SJCRH30 (cell line): Measurements from ENCODE around the gene MAPK4.

GRCh38 chr18:48167810-48168257, 237.4 kb upstream of the SMAD2 start:
- RAMPAGE, long total RNA: no peak

GRCh38 chr18:48324630-48325156, 84.5 kb downstream of the ZBTB7C start:
- RAMPAGE, long total RNA: no peak

DNA sequence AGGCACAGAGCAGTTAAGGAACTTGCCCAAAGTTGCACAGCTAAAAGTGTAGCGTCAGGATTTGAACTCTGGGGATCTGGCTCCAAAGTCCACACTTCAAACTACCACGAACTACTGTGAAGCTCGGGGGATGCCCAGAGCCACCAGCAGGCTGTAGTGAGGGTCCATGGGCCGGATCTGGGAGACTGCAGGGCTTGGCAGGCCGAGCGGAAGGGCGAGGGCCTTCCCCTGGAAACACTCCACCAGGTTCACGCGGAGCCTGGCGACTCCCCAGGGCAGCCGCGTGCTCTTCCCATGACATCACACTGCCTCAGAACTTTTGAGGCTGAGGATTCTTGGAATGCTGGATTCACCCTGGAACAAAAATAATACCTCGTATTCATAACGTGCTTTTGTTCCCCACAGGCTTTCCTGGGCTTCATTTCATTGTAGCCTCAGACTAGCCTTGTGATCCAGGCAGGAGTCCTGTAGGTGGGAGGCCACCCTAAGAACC, 201.0 kb downstream of the SMAD7 start:
- RAMPAGE, long total RNA: no peak

DNA sequence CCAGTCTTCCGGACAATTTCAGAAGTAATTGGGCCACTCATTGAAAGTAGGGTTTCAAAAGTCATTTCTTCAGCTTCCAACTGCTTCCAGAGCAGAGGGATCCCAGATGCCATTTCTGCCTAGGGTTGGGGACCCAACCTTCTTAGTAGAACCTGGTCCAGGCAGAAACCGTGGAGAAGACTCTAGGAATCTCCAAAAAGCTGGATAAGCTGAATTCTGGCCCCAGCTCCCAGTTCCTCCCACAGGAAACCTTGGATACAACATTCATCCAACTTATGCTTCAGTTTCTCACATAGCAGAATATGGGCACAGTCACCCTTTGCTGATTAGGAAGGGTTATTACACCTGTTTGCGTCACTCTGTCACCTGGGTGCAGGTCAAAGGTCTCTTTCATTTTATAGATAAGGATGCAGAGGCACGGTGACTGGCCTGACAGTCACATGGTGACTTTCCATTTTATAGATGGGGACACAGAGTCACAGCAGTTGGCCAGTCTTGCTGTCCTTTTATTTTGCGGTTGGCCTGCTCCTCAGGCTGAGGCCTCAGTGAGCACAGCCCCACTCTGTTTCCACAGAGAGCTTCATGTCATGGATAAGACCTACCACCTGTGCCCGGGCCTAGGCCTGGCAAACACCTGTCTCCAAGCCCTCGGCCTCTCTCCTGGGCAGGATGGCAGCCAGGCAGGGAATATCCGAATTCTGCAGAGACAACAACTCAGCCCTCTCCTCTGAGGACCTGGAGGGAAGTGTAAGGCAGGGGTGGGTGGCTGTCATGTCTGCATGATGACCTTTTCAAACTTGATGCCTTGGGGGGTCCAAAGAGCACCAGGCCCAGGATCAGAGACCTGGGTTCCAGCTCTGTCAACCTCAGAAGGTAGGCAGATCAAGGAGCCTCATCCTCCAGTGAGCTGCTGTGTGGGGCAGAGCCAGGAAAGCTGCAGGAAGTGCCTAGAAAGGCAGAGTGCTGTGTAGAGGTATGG, 148.8 kb downstream of the SMAD7 start:
- RAMPAGE, long total RNA: no peak

DNA sequence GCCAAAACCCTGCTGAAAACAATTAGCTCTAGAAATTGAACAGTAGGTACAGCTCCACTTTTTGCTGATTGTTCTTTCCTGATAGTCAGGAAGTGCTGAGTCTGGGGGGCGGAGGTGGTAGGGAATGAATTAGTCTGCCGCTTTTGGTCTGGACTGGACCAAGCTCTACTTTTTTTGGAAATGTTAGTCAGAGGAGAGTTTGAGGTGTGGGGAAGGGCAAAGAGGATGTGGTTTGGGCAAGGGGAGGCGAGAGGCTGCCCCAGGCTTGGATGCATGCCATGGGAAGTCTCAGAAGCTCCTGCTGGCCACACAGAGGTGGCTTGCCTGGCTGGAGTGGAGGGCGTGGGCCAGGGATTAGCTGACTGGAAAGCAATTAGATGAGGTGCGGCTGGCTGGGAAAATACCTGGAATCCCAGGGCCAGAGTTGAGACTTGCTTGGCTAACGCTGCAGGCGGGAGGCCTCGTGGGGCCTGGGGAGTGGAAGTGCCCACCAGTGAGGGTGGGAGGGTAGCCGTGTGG, 117.9 kb downstream of the SMAD7 start:
- RAMPAGE, long total RNA: no peak

GRCh38 chr18:48922519-48923322, 28.0 kb downstream of the SMAD7 start:
- RAMPAGE, long total RNA: no peak

GRCh38 chr18:48929543-48930988, 20.7 kb downstream of the SMAD7 start:
- RAMPAGE, long total RNA: no peak

DNA sequence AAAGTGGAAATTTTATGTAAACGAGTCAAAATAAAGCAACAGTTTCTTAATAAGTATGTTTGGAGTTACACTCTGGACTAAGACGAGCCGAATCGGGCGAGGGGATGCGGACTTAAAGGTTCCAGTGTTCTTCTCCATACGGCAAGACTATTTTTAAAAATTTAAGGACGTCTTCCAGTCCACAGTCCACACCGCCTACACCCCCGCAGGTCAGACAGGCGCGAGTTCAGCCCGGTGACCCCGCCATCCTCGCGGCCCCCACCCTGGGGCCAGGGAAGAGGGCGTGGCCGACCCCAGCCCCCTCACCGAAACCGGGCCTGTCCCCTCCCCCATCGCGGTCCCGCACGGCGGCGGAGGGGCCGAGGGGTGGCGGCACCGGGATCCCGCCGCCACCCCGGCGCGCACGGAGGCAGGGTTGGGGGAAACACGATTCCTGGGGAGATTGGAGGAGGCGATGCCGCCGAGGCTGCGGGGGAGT, 24.4 kb upstream of the SMAD7 start:
- RAMPAGE, long total RNA: no peak

DNA sequence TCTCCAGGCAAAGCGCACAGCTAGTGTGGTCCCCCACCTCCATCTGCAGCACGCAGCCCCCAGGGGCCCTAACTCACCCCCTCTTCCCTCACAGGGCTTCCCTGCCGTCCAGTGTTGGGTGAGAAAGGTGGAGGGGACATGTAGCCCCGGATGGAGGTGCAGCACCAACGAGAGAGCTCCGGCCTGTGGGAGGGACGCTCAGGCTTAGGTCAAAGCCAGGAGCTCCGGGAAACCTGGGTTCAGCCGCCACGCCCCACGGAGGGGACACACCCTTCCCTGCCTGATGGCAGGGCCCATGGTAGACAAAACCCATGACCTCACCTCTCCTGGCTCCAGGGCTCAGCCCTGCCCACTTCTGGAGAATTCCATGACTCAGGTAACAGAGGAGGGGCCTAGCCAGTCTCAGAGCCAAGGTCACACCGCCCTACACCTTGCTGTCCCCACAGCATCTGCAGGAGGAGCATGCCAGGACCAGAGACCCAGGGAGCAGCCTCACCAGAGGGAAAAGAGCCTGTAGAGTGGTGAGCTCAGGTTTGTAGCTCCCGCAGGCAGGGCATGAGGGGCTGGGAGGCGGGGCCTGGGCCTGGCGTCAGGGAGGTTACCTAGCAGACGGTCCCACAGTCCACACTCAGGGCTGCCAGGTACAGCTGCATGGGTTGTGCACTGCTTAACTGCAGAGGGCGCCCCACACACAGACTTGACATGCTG, 70.7 kb upstream of the SMAD7 start:
- RAMPAGE, long total RNA: no peak

GRCh38 chr18:49486580-49486904, 492 bp downstream of the C18orf32 start:
- RAMPAGE, long total RNA: no peak

DNA sequence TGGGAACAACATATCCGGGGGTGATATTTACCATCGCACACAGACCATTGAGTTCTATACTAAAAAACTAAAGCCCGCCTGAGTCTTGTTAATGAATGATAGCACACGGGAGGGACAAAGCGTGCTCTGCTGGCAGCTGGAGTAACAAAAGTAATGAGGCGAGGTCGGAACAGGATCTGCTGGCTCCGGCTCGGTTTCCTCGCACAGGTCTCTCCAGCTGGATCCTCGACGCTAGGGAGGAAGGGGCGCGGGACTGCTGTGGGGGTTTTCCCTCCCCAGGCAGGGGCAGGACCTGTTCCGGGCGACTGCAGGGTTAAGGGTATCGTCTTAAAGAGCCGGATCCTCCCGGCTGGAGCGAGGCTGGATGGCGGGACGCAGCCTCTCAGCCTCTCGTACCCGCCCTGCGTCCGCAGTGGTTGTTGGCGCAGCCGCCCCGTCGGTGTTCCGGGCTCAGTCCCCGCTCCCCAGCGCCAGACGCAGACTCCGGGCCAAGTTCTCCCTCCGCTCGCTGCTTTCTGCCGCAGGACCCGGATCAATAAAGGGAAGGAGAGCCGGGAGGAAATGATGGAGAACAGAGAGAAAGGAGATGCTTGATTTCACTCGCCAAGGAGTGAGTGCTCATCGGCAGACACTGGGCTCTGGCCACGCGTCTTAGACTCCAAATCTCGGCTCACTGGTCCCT, 1.2 kb upstream of the LIPG start:
- RAMPAGE, long total RNA: no peak

GRCh38 chr18:49591461-49592260, 29.8 kb downstream of the LIPG start:
- RAMPAGE, long total RNA: no peak

GRCh38 chr18:49630061-49630799, 68.4 kb downstream of the LIPG start:
- RAMPAGE, long total RNA: no peak

- RAMPAGE, long total RNA: no peak
These were observed 107.0 kb downstream of the LIPG start for GRCh38 chr18:49668819-49669383.

GRCh38 chr18:49810950-49811989, 2.1 kb downstream of the ACAA2 start:
- RAMPAGE, long total RNA: no peak

DNA sequence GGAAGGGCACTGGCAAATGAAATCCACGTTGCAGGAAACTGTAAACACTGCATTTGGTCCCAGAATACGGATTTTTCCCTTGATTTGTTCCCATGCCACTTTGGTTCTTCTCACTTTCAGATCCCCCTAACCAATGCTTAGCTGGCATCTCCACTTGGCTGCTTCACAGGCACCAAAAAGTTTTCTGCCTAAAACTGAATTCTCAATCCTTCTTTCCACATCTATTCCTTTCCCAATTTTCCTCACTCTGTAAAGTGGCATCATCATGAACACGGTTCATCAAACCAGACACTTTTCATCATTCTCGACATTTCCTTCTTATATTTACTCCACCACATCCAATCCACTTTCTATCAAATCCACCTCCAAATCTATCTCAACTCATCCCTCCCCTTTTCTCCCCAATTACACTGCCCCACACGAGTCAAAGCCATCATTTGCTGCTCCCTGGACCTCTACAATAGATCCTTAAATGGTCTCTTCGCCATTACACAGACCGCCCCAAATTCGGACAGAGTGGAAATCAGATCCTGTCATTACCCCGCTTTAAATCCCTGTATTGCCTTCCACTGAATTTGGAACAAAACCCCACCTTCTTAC, 1.1 kb downstream of the ACAA2 start:
- RAMPAGE, long total RNA: no peak

DNA sequence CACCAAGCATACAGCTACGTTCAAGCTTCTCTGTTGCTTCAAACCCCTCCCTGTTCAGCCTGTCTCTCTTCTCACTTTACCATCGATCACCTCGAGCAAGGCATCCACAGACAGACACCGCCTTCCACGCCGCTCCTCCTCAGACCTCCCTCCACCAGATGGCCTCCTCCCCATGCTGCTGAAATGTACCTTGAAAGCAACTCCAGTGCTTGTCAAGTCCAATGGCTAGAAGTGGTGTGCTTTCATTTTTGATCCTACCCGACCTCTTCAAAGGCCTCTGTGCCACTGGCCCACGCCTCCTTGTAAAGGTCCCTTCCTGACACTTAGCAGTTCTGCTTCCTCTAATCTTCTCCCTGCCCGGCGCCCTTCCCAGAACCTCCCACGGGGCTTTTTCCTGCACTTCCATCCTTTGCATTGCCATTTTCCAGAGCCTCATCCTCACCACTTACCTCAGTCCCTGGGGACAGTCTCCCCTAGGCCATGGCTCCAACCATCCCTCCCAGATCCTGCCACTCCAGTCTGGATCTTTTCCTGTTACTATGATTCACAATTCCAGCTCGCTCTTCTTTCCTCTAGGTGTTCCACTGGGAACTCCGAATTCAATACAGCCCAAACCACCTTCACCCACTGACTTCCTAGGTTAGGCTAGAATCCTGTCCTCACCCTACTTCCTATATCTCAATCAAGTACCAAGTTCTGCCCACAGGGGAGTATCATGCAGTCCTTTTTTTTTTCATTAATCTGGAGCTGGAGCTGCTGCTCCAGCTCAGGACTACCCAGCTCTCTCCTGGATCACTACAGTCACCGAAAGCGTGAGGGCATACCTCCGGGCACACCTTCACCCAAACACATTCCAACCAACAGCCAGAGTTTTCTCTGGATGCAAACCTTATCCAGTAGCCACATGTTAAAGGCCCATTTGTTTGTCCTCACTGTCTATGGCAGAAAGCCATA, 131.7 kb upstream of the ACAA2 start:
- RAMPAGE, long total RNA: no peak

- RAMPAGE, long total RNA: no peak
These were observed 35.3 kb downstream of the MYO5B start for GRCh38 chr18:50159607-50160101.

DNA sequence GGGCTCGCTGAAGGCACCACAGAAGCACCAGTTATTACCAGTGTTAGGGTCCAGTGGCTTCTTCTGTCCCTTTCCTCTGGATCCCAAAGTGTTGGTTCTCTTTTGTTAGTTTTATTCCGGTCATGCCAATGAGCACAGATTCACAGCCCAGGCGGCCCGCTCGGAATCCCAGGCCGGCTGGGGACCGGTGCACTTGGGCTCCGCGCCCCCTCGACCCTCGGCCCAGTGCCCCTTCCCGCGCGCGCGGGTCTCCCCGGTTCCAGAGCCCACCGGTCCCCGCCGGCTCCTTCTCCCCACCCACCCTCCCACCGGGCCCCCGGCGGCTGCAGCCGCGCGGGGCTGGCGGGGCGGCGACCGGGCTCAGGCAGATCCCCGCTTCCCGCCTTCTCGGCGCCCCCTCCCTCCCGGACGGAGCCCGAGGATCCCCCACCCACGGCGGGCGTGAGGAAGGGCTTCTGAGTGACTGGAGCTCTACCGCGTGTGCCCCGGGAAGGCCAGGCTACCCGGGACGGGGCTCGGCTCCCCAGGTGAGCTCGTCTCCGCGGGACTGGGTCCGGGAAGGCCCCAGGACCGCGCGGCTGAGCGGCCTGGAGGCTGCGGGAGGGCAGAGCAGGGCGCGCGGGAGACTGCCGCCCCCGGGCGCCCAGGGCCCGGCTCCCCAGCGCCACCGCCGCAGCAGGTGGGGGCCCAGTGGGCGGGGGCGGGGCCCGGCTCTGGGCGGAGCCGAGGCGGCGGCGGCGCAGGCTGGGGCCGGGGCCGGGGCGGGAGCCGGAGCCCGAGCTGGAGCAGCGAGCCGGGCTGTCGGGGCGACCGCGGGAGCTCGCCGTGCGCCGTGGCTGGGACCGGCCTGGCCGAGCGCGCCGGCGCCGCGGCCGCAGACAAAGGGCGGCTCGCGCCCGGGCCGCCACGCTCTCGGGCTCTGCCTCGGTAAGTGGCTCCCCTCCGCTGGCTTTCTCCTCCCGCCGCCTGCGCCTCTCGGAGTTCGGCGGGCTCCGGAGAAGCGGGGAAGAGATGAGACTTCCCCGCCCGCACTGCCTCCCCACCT, at the start of gene MAPK4:
Gene MAPK4, plus strand, starts transcription at position 771 of the 1,045 bp plus-strand sequence.
- RAMPAGE, long total RNA: no peak

GRCh38 chr18:50878046-50878316, 937 bp upstream of the ME2 start:
- RAMPAGE, long total RNA: no peak